Glomerular endothelial cell (primary cell): Measurements from ENCODE around the genes NSDHL, ZNF275, SRPK3 and IRAK1.

DNA sequence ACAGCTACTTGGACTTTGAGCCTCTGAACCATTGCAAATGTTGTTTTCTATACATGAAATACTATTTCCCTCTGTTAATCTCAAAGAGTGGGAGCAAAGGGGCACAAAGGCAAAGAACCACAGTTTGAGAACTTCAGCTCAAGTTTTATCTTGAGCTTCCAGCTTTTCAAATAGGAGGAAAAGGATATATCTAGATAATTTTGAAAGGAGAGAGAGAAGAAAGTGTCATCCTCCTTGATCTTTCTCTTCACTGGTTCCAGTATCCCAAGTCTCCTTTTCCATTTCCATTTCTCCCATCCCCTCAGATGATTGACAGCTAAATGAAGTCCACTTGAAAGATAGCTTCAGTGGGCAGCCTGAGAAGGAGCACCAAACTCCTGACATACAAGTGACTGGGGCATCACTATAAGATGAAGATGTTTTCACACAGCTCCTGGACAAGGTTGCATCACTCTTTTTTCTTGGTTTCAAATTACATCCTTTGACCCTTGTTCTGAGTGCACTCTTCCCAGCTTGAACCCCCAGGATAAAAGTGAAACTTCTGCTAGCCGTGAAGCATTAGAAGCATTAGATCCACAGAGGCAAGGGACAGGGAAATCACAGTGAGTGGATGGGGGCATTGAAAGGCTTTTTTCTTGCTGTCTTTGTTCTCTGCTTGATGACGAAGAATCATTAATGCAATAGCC is 17.4 kb upstream of the MAGEA10 start:
- RAMPAGE, long total RNA = no peak

DNA sequence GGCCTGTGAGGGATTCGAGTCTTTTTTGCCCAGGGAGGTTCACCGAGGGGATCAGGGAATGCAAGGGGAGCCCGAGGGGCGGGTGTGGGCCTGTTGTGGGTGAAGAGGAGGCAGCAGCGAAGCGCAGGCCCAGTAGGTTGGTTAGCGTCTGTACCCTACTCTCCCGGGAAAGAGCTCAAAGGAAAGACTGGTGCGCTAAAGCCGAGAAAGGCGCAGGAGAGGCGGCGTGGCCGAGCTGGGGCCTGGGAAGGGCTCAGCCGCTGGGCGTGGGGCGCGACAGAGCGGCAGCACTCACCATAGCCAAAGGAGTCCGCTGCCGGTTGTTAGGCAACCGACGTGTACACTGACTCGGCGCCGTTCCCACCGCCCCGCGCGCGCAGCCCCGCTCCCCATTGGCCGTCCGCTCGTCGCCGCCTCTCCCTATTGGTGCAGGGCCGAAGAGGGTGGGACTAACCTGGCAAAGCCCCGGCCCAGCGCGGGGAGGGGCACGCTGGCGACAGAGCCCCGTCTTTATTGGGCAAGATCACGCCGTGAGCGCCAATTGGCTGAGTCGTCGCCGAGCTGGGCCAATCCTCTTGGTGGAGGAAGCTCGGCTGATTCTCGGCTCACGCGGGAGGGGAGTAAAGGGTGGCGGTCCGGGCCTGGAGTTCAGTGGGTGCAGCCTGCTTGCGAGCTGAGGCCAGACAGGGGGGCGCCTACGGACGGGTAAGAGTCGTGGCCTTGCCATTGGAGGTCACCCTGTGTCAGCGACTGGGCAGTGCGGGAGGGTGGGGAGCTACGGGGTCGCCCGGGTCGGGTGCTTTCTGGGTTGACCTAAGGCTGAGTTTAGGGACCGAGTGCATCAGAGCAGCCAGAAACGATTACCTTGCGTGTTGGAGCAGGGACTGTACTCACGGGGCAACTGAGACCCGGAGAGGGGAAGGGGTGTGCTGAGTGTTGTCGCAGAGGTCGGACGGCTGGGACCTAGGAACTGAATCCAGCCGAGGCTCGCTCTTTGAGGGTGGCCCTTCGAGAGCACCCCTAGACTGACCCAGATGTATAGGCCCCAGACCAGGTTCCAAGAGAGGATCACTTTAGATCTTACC is at the start of gene NSDHL:
TSS of gene NSDHL (plus strand) at position 651 of the 1,085 bp plus-strand sequence.
- RAMPAGE, long total RNA = start-site peak on the minus strand centred at position 326 of the sequence, 39 bp wide, 3,267 and 1,314 reads in 2 replicates; start-site peak on the plus strand centred at position 649 of the sequence, 67 bp wide, 101 and 104 reads in 2 replicates

- RAMPAGE, long total RNA = no peak
These were observed 32.7 kb downstream of the ZNF185 start for GRCh38 chrX:152930571-152930912.

- RAMPAGE, long total RNA = no peak
These were observed 5.3 kb downstream of the PNMA5 start for GRCh38 chrX:152988619-152989089.

GRCh38 chrX:153028480-153028925 is 27.8 kb upstream of the PNMA3 start:
- RAMPAGE, long total RNA = no peak

- RAMPAGE, long total RNA = no peak
These were observed at the start of gene ZNF275 for GRCh38 chrX:153333610-153334656. TSS of gene ZNF275 (plus strand) at chrX:153334153.

DNA sequence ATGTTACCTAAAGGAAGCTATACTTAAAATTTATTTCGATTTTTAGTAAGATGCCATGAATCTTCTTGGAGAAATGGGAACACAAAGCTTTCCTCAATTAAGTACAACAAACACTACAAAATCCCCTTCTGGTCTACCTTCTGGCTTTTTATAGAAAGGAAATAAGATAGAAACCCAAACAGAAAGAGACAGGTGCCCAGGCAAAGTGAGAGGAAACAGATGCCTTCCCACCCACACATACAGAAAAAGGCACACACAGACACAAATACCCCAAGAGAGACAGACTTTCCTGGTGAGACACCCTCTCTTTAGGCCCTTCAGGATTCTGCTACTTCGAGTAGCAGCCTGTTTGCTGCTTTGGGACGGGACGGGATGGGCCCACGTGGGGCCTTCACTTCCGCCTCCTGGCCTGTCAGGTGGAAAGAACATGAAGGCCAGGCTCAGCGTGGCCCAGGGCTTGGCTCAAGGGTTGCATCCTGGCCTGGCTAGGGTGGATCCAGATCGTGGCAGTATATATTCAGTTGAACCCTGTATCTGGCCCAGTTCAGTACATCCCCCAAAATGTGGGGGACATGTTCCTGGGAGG is 2.1 kb downstream of the ZNF275 start:
- RAMPAGE, long total RNA = no peak

GRCh38 chrX:153372901-153373385 is 28.2 kb downstream of the PNMA6E start:
- RAMPAGE, long total RNA = no peak

- RAMPAGE, long total RNA = no peak
These were observed 14.6 kb downstream of the PNMA6E start for GRCh38 chrX:153386530-153387034.

DNA sequence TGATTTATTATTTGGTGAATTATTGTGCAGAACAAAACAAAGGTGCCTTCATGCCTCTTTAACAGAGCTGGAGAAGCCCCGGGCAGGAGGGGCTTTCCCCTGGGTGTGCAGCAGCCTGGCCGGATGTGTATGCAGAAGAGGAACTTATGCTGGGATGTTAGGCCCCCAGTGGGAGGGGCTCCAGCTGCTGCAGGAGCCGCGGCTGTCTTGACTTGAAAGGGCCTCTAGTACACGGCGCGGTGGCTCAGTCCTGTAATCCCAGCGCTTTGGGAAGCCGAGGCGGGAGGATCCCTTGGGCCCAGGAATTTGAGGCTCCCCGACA is 16.0 kb downstream of the CCNQ start:
- RAMPAGE, long total RNA = no peak

GRCh38 chrX:153643536-153644118 is 3.4 kb upstream of the DUSP9 start:
- RAMPAGE, long total RNA = no peak

- RAMPAGE, long total RNA = no peak
These were observed 17.7 kb downstream of the SLC6A8 start for GRCh38 chrX:153705110-153706102.

GRCh38 chrX:153766103-153766826 is 2.2 kb downstream of the PLXNB3 start:
- RAMPAGE, long total RNA = no peak

DNA sequence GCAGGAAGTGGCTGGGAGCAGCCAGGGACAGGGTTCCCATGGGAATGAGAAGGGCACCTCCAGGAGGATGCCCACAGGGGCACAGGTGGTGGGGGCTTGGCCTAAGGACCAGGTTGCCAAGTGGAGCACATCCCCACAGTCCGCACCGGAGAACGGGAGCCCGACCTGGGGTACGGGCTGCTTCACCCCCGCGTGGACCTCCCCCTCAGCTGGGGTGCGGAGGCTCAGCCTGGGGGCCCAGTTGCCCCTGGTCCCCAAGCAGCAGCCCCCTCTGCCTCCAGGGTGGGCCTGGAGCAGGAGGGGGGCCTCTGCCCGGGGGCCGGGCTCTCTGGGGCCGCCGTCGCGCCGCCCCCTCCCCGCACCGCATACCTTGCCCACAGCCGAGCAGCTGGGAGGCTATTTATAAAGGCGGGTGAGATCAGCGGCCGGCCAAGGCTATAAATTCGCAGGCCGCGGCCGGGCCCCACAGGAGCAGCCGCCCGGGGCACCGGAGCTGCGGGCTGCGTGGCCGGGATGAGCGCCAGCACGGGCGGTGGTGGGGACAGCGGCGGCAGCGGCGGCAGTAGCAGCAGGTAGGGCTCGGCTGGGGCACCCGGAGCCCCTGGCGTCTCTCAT is at the start of gene SRPK3:
TSS of gene SRPK3 (plus strand) at position 468 of the 615 bp plus-strand sequence.
- RAMPAGE, long total RNA = no peak

GRCh38 chrX:153844620-153845291 is 14.4 kb upstream of the PDZD4 start:
- RAMPAGE, long total RNA = no peak

DNA sequence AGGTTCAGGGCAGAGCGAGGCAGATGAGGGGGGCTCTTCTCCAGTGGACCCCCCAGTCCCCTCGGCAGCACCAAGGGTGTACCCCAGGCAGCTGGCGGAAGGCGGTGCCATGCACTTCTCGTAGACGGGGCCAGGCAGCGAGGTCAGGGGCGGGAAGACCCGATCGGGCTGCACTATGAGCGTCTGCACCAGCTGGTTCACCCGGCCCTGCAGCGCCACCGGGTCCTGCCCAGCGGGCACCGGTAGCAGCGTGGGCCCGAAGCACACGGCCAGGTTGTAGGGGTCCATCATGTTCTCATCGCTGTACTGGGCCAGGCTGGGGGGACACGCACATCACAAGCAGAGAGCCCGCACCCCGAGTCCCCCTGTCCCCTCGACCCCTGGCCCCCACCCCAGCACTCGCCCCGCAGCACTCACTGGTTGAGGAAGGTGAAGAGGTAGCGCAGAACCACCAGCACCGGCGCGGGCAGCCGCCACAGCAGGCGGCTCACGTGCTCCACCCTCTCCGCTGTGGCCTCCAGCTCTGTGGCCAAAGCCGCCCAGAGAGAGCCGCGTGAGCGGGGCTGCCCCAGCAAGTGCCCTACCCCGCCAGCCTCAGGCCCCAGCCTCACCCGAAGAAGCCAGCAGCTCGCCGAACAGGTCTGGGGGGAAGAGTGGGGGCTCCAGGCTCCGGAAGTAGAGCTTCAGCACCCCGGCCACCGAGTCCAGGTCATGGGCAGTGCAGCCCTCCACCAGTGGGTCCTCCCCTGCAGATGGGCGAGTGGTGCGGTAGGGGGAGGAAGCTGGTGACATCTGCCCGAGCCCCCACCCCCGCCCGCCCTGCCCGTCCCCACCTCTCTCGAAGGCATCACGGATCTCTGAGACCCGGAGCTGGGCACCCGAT is 5.9 kb downstream of the AVPR2 start:
- RAMPAGE, long total RNA = no peak

DNA sequence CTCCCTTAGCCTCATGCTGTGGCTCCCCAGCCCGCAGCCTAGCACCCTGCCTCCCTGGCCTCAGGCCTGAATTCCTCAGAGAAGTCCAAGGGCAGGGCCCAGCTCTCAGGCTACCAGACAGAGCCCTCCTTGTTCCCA is 7.1 kb downstream of the IRAK1 start:
- RAMPAGE, long total RNA = no peak

DNA sequence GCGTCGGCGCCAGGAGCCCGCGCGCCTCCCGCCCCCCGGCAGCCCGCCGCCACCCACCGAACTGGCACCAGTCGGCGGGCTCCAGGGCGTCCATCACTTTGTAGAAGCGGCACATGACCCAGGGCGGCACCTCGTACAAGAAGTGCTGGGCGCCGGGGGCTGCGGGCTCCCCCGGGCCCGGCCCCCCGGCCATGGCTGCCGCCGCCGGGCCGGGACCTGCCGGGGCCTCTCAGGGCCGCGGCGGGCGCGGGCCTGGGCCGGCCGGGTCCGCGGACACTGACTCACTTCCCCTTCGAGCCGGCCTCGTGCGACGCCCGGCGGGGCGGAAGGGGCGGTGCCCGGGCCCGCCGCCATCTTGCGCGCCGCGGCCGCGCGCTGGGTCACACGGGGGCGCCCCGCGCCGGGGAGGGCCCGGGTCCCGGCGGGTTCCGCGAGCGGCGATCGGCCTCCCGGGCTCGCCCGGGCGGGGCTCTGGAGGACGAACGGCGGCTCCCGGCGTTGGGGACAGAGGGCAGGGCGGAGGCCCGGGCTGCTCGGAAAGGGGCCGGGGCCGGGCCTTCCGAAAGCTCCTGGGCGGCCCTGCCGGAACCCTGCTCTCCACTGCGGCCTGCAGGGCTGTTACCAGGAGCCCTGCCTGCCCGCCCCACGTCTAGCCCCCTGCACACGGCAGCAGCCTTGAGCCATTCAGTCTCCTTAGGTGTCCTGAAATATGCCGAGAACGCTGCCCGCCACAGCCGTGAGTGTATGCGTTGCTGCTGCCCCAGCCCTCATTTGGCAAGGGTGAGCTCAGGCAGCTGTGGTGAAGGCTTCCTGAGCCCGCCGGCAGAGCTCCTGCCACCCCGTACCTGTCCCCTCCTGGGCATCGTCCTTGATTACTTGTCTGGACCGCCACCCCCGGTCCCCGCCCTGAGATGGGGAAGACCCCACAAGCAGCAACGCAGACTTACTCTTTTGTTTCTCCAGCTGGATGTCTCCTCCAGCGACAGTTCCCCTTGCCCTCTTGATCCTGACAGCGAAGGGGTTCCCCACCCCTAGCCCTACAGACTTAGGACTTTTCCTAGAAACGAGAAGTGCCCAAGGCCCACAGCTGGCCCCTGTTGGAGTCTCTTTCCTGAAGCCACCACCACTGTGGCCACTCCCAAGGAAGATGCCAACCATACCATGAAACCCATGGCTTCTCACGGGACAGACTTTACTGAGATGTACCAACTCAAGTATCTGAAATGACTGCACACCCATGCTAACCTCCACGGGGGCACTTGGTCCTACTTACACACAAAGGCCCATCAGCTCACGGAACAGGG is at the start of gene IRAK1:
TSS of gene IRAK1 (minus strand) at position 283 of the 1,304 bp plus-strand sequence.
- RAMPAGE, long total RNA = no peak

DNA sequence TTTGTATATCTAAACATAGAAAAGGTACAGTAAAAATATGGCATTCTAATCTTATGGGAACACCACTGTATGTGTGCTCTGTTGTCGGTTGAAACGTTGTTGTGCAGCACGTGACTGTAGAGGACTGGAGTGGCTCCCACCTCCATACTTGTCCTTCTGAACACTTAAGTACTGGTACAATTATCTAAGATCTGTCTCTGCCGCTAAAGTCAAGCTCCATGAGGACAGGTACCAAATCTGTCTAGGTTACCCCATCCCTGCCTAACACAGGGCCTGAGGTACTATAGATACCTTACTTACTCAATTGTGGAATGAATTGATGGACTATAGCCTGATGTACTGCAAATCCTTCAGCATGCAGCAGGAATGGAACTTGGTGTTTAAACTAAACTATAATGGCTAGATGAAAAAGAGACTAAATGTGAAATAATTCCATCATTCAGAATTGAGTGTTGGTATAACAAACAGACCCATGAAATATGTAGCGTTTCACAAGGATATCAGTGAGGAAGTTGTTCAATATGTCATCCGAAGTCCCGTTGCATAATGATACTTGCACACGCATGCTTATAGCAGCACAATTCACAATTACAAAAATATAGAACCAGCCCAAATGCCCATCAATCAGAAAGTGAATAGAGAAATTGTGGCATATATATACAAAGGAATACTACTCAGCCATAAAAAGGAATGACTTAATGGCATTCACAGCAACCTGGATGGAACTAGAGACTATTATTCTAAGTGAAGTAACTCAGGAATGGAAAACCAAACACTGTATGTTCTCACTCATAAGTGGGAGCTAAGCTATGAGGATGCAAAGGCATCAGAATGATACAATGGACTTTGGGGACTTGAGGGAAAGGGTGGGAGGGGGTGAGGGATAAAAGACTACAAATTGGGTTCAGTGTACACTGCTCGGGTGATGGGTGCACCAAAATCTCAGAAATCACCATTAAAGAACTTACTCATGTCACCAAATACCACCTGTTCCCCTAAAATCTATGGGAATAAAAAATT is 20.4 kb downstream of the MECP2 start:
- RAMPAGE, long total RNA = no peak

DNA sequence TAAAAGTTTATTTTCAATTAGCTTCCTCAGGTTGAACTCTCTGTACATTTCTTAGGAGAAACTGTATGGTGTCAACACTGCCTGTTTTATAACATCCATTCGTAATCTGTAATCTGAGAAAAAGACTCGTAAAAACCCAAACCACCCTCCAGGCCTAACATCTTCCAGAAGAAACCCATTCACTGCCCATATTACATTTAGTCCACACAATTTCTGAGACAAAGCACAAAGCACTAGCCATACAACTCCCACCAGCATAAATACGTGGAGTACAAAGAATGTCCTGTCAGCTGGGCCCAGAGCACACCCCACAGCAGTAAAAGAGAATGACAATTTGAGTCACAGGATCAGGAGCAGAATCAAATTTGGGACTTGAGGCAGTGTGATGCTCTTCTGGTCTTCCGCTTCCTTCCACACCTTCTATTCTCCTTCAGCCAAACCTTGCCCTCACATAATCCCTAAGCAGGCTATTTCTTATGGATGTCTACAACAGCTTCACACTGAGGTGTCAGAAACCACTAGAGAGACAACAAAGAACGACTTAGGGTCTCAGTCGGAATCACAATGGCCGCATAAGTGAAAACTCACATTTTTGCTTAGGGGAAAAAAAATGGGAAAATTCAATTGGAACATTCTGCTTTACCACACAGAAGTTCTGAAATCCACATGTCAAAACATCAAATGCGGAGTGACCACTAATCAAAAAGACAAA is 6.7 kb downstream of the MECP2 start:
- RAMPAGE, long total RNA = no peak